Natural killer cell (primary cell): Measurements from ENCODE around the genes PIM3 and TUBGCP6.

GRCh38 chr22:49632049-49632978 is 195.4 kb downstream of the BRD1 start:
- PRO-cap = no peak

GRCh38 chr22:49659735-49660411 is 167.8 kb downstream of the BRD1 start:
- PRO-cap = no peak

GRCh38 chr22:49670056-49670923 is 157.4 kb downstream of the BRD1 start:
- PRO-cap = unidirectional peak, plus-strand start at chr22:49670147

GRCh38 chr22:49761232-49761742 is 66.4 kb downstream of the BRD1 start:
- PRO-cap = no peak

GRCh38 chr22:49789308-49790033 is 38.2 kb downstream of the BRD1 start:
- PRO-cap = no peak

DNA sequence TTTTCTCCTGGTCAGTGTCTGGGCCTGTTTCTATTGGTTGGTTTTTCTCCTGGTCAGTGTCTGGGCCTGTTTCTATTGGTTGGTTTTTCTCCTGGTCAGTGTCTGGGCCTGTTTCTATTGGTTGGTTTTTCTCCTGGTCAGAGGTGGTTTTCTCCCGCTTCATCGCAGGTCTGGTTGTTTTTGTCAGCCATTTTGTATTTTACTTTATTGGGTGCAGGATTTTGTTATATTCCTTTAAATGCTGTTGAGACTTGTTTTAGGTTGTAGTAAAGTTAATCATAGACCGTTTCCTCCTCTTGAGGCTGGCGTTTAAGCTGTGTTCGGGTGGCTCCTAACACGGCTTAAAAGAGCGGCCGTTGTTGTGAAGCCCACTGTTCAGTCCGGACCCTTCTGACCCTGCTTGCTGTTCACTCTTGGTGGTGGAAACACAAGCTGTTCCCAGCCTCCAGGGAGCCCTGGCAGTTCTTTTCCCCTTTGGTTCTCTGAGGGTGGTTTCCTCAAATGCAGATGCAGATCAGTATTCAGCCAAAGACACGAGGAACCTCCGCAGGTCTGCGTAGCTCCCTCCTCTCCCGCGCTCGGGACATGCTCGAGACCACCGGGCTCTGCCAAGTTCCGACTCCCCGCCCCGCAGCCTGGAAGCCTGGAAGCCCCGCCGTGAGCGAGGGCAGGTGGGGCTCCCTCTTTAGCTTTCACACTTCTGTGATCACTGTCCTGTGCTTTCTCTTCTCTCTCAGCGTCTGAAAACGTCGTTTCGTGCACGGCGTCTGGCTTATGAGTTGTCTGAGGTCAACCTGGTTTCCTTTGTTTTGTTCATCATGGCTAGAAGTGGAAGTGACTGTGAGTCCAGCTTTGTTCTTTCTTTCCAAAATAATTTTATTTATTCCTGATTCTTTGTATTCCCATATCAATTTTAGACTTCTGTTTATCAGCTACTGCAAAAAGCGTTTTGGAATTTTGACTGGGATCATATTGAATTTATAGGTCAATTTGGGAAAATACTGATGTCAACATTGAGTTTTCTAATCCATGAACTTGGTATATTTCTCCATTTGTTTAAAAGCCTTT is 26.5 kb downstream of the ZBED4 start:
- PRO-cap = unidirectional peak, minus-strand start at position 748 of the sequence

DNA sequence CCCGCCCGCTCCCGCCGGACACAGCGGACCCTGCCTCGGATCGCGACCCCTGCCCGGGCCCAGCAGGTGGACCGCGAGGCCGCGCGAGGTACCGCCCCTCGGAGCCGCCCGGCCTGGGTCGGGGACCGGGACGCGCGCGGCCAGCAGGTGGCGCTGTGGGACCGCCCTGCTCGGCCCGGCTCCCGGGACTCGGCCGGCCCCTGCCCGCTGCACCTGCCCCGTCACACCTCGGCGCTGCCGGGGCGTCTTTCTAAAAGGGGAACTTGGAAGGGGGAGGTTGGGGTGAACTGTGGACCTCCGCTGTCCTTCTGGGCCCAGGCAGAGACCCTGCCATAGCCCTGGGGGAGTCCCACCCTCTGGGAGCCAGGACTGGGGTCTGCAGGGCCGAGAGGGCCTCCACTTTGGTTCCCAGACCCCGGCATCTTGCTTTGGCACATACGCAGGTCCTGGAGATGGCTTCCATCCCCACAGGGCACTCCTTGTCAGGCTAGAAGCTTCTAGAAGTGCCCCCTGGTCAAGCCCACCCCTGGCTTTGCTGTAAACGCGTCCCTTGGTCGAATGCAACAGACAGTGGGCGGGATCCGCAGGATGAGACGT is 11.2 kb downstream of the CRELD2 start:
- PRO-cap = no peak

GRCh38 chr22:49937623-49938595 is 19.5 kb downstream of the CRELD2 start:
- PRO-cap = no peak

- PRO-cap = no peak
Observed at GRCh38 chr22:49945672-49945896, 15.0 kb upstream of the PIM3 start.

DNA sequence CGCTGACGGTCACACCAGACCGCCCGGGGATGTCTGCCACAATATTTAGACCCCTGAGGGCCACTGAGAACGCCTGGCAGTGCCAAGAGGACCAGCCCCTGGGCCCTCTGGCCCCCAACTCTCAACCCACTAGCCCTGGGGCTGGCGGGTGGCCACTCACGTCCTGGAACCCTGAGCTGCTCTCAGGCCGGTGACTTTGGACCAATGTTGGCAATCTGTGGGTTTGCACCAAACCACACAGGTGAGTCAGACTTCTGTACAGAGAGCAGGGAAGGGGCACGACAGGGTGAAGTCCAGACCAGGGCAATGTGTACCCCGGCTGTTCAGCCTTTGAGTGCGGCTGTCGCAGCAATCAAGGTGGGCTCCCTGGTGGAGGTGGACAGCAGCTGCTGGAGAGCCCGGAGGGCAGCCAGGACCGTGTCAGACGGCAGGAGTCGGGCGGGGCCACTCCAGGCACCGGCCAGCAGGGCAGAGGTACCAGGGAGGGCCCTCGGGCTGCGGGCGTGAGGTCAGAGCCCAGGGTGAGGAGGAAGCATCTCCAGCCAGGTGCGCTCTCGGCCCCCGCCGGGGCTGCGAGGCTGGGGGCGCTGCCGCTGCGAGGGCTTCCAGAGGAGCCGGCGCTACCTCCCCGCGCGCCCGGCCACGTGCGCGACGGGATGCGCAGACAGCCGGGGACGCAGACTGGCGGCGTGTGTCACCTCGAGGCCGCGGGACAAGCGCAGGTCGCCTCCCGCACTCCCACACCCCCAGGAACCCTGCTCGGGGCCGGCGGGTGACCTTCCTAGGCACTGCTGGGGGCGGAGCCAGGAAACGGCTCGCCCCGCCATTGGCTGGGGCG is 803 bp upstream of the PIM3 start:
- PRO-cap = bidirectional peak, plus-strand start outside the sequence, minus-strand start at position 757 of the sequence

- PRO-cap = bidirectional peak, plus-strand start at chr22:49960776, minus-strand start at chr22:49960670; bidirectional peak, plus-strand start at chr22:49961601, minus-strand start at chr22:49961459
Observed at GRCh38 chr22:49960539-49961658, at the start of gene PIM3. Gene PIM3 (plus strand): TSS chr22:49960772.

GRCh38 chr22:49970394-49970726 is 9.8 kb downstream of the PIM3 start:
- PRO-cap = no peak

- PRO-cap = no peak
Observed at GRCh38 chr22:50016813-50017409, 4.3 kb upstream of the IL17REL start.

DNA sequence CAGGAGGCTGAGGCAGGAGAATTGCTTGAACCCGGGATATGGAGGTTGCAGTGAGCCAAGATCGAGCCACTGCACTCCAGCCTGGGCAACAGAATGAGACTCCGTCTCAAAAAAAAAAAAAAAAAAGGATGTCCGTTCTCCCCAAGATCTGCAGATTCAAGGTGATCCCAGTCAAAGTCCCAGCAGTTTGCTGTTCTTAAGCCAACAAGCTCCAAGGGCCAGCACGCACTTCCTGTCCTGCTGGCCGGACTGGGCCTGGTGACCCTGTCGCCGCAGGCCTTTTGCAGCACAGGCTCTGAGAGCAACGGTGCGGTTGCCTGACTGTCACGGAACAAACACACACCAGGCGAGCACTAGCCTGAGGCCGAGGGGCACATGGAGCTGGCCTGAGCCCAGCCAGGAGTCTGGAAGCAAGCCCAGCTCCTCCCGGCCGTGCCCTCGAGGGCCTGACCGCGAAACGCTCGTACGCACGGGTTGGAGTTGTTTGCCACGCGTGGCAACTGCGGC is 14.9 kb upstream of the IL17REL start:
- PRO-cap = no peak

DNA sequence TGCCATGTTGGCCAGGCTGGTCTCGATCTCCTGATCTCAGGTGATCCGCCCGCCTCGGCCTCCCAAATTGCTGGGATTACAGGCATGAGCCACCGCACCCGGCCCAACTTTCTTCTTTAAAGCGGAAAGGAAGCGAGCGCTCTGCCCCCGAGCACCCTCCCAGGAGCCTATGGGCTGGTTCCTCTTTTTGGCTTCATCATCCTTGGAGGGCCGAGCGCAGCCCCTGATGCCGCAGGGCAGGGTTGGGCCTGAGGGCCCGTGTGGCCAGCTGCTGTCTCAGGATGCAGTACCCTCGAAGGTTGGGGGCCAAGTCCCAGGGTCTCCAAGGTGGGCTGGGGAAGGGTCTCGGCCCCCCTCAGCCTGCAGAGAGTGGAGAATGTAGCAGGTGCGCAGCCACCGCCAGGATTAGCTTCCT is 2.7 kb downstream of the PANX2 start:
- PRO-cap = no peak

DNA sequence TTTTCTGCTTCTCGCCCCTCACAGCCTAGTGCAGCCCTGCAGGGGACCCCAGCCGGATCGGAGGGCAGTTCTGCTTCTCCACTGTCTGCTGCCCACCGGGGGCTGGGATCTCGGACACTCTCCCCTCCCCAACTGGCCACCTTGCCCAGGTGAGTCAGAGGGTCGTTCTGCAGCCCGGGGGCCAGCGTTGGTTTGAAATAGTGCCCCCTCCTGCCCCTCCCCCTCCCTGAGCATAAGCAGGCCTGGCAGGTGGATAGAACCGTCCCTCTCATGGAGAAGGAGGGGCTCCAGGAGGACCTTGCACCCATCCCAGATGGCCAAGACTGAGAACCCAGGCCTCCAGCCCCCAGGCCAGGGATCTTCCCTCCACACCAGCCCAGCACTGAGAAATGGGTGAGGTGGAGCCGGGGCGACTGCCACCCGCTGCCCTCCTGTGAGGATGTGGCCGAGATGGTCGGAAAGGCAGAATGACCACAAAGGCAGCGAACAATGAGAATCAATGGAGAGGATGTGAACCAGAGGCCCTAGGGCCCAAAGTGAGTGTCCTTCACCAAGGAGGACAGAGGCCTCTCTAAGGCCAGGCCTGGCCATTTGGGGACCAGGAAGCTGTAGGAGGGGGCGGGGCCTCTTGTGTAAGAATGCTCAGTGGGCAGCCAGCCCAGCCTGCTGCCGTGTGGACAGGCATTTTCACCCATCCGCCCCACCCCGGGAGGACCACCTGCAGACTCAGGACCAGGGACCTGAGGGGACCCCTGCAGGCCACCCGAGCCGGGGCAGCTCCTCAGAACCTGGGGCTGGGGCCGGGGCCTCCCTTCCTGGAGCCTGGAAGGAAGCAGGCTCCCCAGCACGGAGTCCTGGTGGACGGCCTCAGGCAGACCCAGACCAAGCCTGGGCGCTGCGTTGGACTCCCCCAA is 1.9 kb upstream of the TRABD start:
- PRO-cap = no peak

GRCh38 chr22:50194664-50195469 is 5.9 kb upstream of the SELENOO start:
- PRO-cap = no peak

GRCh38 chr22:50200148-50200658 is 608 bp upstream of the SELENOO start:
- PRO-cap = no peak

- PRO-cap = no peak
Observed at GRCh38 chr22:50216152-50216982, 15.6 kb downstream of the SELENOO start.

- PRO-cap = bidirectional peak, plus-strand start at chr22:50245137, minus-strand start at chr22:50244971; unidirectional peak, plus-strand start at chr22:50245413
Observed at GRCh38 chr22:50244849-50246093, at the start of gene TUBGCP6. Gene TUBGCP6 (minus strand): TSS chr22:50245023.